Upper lobe of left lung (tissue), 5 donors: Measurements from ENCODE around the genes C10orf53, TIMM23B and A1CF.

- PRO-cap, 2 experiments, result peak in 1 of 2 experiments; most common minus-strand start chr10:47763694 (in 1)
- RAMPAGE, long total RNA, 4 experiments, result no peak in any of the 4 experiments
These were observed 115 bp upstream of the SYT15B start for GRCh38 chr10:47763610-47763803.

DNA sequence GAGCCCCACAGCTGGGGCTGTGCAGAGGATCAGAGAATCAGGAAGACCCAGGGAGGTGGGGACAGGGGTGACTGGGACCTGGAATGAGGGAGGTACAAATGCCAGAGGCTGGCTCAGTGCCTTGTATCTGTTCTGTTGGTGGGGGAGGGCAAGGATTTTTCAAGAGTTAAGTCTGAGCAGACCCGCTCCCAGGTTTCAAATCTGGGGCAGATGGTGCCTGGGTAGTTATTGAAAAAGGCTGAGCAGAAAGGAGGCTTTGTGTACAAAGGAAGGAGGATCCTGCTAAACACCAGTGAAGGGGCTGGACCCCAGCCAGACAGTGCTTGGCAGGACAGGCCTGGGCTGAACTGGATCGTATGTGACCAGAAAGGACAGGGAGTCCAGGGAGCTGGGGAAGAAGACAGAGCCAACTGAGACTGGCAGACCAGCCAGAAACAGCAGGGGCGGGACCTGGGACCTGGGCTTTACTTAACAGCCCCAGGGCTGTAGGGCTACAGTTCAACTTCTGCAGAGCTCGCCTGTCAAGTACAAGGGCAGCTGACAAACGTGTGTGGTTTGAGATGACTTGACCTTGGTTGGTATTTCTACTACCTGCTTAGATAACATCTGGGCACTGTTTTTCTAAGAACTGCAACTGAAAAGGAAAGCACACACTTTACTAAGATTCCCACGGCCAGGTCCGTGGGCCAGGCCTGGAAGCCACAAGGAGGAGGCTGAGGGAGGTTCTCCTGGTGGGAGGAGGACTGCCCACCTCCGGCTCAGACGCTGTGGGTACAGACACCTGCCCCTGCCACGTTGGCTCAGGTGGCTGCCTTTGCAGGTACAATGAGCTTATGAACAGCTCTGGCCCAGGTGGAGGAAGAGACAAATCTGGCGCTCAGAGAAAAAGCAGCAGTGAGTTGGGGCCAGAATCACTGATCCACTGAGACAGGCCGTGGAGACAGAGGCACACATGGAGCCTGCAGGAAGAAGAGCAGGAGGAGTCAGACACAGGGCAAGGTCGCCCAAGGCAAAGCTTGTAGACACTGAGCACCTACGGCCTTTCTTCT lies 13.4 kb upstream of the FRMPD2 start:
- PRO-cap, 2 experiments, result no peak in any of the 2 experiments
- RAMPAGE, long total RNA, 4 experiments, result no peak in any of the 4 experiments

DNA sequence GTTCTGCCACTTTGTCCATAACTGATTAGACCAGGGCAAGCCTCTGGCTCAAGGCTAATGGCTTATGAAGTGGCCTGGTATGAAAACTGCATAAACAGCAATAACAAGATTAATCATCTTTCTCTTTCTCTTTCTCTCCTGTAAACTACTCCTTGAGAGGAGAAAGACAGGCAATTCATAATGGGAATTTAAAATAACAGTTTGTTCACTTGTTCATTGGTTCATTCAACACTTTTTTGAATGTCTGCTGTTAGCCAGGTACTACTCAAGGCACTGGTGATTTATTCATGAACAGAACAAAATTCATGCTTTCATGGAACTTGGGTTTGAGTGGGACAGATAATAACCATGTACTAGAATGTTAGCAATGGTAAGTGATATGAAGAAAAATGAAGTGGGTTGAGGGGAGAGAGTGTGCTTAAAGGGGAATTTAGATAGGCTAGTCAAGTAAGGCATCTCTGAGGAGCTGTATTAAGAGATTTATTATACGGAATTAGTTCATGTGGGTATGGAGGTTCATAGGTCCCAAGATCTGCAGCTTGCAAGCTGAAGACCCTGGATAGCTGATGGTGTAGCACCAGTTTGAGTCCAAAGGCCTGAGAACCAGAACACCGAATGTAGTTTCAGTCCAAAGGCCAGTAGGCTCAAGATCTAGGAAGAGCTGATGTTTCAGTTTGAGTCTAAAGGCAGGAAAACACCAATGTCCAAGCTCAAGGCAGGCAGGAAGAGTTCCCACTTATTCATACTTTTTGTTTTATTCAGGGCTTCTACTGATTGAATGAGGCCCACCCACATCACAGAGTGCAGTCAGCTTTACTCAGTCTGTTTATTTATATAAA lies 83.2 kb downstream of the MAPK8 start:
- PRO-cap, 2 experiments, result no peak in any of the 2 experiments
- RAMPAGE, long total RNA, 4 experiments, result no peak in any of the 4 experiments

GRCh38 chr10:48466179-48466948 lies 138.5 kb downstream of the ARHGAP22 start:
- PRO-cap, 2 experiments, result no peak in any of the 2 experiments
- RAMPAGE, long total RNA, 4 experiments, result no peak in any of the 4 experiments

DNA sequence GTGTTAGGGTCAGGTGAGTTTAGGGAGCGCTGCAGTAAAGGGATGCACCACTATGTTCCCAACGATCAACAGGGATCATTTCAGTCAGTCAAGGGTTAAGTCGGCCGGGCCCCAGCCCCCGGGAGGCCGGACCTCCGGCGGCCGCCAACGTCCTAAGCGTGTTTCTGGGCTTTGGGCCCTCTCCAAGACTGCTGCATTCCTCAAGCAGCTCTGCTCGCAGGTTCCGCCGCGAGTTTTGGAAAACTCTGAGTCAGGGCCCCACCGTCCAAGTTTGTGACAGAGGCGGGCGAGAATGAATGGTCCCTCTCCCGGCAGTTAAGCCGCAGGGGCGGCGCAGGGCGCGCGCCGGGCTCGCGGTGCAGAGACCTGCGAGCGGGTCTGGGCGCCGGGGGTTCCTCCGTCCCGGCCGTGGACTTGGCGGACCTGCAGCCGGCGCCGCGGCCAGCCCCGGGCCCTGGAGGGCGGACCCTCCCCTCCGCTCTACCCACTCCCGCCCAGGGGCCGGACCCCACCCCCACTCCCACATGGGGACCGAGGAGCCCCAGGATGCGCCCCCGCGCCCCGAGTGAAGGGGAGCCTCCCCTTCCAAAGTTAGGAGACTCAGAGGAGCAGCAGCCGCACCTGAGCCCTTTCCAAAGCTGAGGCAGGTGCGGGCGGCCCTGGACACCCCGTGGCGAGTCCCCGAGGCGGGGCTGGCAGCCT lies 81.4 kb downstream of the ARHGAP22 start:
- PRO-cap, 2 experiments, result no peak in any of the 2 experiments
- RAMPAGE, long total RNA, 4 experiments, result no peak in any of the 4 experiments

- PRO-cap, 2 experiments, result no peak in any of the 2 experiments
- RAMPAGE, long total RNA, 4 experiments, result no peak in any of the 4 experiments
These were observed 29.7 kb upstream of the WDFY4 start for GRCh38 chr10:48655021-48655392.

DNA sequence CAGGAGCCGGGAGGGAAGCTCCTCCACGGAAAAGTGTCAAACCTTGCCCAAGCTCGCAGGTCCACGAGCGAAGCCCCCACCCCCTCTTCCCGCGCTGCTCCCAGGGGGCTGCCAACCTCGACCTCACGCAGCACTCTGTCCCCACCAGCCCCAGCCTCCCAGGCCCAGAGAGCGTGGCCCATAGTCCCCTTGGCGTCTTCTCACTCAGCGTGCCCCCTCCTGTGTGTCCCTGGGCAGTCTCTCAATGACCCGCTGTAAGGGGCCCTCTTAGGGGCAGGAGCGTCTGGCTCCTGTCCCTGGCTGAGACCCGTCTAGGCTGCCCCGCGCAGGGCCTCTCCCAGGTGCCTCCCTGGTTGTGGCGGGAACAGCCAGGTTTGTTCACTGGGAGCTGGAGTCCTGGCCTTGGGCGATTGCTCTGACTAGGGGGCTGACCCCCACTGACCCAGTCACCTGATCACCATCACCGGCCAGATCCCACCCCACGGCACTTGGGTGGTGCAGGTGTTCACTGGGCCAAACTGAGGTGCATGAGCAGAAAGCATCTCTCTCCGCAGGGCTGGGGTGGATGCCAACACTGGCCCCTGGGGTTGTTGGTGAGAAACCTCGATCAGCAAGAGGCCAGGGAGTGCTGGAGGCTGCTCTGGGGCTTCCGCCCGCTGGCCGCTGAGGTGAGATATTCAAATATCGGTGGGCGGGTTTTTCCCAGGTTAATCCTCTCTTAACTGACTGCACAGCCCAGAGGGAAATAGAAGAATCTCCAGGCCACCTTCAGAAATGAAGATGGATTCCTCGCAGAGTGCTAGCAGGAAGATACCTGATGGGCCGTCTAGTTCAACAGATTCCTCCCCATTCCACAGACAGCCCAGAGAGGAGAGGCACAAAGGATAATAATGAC lies 12.6 kb upstream of the WDFY4 start:
- PRO-cap, 2 experiments, result no peak in any of the 2 experiments
- RAMPAGE, long total RNA, 4 experiments, result no peak in any of the 4 experiments

- PRO-cap, 2 experiments, result peak in 1 of 2 experiments; most common plus-strand start chr10:49187342 (in 1); most common minus-strand start chr10:49187591 (in 1)
- RAMPAGE, long total RNA, 4 experiments, result no peak in any of the 4 experiments
These were observed 1.3 kb downstream of the TMEM273 start for GRCh38 chr10:49186338-49187758.

- PRO-cap, 2 experiments, result no peak in any of the 2 experiments
- RAMPAGE, long total RNA, 4 experiments, result no peak in any of the 4 experiments
These were observed 20.5 kb upstream of the C10orf71 start for GRCh38 chr10:49278271-49278977.

DNA sequence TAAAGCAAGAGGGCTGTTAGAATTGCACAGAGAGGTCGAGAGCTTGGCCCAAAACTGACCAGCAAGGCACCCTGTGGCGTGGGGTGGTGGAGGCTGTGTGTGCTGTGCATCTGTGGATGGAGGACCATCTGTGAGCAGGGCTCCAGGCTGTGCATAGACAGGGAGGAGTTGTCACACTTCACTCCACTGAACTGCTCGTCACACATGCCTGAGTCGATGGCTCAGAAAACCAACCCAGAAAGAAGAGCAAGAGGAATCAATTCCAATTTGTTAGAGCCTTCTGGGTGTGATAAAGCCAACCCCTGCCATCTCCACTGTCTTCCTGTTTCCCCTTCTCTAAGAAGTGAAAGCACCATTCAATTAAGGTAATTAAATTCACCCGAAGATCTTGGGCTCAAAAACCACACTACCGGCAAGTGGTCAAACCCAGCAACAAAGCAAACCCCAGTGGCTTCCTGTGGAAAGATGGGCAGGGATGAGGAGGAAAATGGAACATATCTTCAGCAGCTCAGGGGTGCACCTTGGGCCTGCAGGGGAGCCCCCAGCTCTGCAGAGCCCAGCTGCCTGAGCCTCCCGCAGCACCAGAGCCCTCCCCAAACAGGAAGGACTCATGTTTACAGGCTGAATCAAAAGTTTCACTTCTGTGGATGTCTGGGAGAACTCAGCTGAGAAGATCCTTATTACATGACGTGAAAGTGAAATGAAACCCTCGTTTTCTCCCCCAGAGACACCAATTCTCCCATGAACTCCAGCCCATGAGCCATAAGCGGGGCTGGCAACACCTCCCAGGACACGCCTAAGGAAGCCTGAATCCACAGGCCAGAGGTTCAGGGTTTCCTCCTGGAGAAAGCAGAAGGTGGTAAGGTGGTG lies 10.9 kb downstream of the C10orf71 start:
- PRO-cap, 2 experiments, result no peak in any of the 2 experiments
- RAMPAGE, long total RNA, 4 experiments, result no peak in any of the 4 experiments

DNA sequence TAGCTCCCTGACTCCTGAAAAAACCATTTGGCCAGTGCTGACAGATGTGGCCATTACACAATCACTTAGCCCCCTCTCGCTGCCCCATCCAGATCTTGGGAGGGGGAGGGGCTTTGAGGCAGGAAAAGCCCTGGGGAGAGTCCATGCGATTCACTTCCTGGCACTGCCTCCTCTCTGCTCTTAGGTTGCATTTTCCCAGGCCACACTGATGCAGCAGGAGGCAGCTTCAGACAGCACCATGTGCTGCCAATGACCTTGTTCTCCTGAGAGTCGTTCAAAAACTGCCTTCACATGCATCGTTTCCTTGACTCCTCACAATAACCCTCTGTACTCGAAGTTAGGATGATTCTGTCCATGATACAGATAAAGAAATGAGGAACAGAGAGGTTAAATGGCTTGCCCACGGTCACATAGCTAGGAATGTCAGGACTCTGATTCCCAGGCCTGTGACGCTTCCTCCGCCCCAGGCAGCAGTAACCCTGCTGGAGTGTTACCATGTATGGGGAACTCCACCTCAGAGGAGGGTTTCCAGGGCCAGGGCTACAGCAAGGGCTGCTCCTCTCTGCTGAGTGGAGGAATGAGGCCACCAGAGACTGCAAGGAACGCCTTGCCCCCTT lies 35.9 kb downstream of the DRGX start:
- PRO-cap, 2 experiments, result no peak in any of the 2 experiments
- RAMPAGE, long total RNA, 4 experiments, result no peak in any of the 4 experiments

DNA sequence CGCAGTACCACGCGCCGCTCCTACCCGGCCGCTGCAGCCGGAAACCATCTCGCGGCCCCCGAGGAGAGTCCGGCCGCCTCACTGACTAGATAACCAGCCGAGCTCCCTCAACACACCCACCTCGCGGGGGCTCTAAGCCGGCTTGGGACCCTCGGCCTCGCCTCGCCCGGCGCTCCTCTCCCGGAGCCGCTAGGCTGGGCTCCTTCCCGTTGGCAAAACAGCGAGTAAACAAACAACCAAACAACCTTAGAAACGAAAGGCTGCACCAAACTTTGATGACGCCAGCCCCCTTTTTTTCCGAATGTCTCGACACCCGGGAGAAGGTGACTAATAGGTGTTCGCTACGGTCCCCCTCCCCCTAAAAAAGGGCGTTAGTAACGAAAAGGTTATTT lies 2.5 kb upstream of the DRGX start:
- PRO-cap, 2 experiments, result no peak in any of the 2 experiments
- RAMPAGE, long total RNA, 4 experiments, result no peak in any of the 4 experiments

GRCh38 chr10:49679180-49679960 lies at the start of gene C10orf53:
TSS of gene C10orf53 (plus strand) at chr10:49679651.
- PRO-cap, 2 experiments, result no peak in any of the 2 experiments
- RAMPAGE, long total RNA, 4 experiments, result no peak in any of the 4 experiments

GRCh38 chr10:49941708-49942747 lies at the start of gene TIMM23B:
TSS of gene TIMM23B (plus strand) at chr10:49942053.
- PRO-cap, 2 experiments, result peak in 2 of 2 experiments; most common plus-strand start chr10:49942053 (in 1); most common minus-strand start chr10:49941927 (in 1)
- RAMPAGE, long total RNA, 4 experiments, result start-site peak on the plus strand in 4 of 4 experiments, at chr10:49942046-49942085 at its widest, 31 to 154 reads per replicate; start-site peak on the minus strand in 2 of 4 experiments, at chr10:49941931-49942002 at its widest, 57 to 346 reads per replicate

DNA sequence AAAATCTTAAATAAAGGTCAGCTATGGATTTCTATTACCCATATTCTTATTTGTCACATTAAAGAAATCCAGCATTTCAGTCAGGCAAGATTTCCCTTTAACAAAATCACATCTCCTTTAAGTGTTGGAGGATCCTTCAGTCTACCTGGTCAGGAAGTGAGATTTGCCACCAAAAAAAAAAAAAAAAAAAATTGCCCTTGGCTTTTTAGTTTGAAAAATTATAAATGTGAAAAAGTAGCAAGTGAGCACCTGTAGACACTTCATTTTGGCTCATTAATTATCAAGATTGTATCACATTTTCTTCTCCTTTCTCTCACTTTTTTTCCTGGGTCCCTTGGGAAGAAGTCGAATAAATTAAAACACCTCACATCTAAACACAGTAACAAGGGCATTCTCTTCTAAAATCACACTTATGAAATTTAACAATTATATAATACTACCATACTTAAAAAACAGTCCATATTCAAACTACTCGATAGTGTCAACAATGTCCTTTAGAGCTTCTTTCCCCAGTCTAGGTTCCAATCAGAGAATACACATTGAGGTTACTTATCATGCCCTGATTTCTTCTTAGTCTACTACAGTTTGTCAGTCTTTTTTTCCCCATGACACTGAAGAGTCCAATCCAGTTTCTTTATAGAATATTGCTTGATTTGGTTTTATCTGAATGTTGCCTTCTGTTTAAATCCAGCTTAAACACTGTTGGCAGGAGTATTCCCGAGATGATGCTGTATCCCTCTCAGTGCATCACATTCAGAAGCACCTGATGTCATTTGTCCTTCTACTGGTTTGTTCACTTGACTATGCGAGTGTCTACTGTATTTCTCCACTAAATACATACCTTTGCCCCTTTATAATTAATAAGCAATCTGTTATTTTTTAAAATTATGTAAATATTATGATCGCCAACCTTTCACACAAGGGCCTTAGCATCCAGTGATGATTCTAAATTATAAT lies 68.0 kb upstream of the ASAH2 start:
- PRO-cap, 2 experiments, result no peak in any of the 2 experiments
- RAMPAGE, long total RNA, 4 experiments, result no peak in any of the 4 experiments

DNA sequence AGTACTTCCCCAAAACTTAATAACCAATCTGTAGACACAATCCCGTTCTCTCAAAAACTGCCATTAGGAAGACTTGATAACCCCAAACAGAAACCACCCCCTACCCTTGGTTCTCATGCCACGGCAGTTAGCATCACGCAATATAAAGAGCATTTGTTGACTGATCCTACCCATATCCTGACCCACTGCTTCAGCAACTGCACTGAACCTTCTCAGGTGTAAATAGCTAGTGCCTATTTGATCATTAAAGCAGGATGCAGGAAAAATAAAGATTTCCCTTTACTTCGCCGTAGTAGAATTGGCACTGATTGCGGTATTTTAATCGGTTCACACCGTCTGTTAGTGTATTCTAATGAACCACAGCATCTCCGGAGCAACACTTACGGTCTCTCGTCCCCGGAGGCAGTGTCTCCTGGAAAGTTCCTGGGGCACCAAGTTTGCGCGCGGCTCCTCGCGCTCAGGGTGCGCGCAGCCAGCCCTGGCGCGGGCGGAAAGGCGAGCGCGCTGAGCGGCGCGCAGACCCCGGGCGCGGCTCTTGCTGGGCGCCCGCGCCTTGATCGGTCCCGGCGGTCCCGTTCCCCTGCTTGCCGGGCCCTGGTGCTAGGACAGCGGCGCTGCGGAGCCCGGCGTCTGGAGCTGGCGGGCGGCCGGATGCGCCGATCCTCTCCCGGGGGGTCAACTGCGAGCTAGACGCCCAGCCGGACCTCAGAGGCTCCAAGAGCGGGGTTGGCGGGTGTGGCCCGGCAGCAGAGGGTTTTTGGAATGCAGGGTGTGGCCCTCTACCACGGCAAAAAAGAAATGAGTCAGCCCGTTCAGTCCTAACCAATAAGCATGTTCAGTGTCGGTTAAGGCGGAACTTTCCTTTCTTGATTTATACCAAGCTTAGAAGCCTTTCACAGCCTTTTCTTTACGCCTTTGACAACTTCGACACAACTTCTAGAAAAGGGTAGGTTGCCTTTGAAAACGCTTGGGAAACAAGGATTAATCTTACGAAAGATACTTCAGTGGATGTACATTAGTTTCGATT lies 166.7 kb upstream of the ASAH2 start:
- PRO-cap, 2 experiments, result peak in 2 of 2 experiments; most common plus-strand start position 518 of the sequence (in 1); most common minus-strand start position 494 of the sequence (in 1)
- RAMPAGE, long total RNA, 4 experiments, result no peak in any of the 4 experiments

- PRO-cap, 2 experiments, result no peak in any of the 2 experiments
- RAMPAGE, long total RNA, 4 experiments, result no peak in any of the 4 experiments
These were observed 36.4 kb upstream of the SGMS1 start for GRCh38 chr10:50660000-50660773.

- PRO-cap, 2 experiments, result no peak in any of the 2 experiments
- RAMPAGE, long total RNA, 4 experiments, result no peak in any of the 4 experiments
These were observed 37.8 kb upstream of the ASAH2B start for GRCh38 chr10:50701949-50702391.

- PRO-cap, 2 experiments, result no peak in any of the 2 experiments
- RAMPAGE, long total RNA, 4 experiments, result no peak in any of the 4 experiments
These were observed at the start of gene A1CF for GRCh38 chr10:50885285-50885902. TSS of gene A1CF (minus strand) at chr10:50885627.

- PRO-cap, 2 experiments, result no peak in any of the 2 experiments
- RAMPAGE, long total RNA, 4 experiments, result no peak in any of the 4 experiments
These were observed 90.0 kb downstream of the PRKG1 start for GRCh38 chr10:51163963-51165056.